Osteoblast (primary cell): Measurements from ENCODE around the gene GADL1.

DNA sequence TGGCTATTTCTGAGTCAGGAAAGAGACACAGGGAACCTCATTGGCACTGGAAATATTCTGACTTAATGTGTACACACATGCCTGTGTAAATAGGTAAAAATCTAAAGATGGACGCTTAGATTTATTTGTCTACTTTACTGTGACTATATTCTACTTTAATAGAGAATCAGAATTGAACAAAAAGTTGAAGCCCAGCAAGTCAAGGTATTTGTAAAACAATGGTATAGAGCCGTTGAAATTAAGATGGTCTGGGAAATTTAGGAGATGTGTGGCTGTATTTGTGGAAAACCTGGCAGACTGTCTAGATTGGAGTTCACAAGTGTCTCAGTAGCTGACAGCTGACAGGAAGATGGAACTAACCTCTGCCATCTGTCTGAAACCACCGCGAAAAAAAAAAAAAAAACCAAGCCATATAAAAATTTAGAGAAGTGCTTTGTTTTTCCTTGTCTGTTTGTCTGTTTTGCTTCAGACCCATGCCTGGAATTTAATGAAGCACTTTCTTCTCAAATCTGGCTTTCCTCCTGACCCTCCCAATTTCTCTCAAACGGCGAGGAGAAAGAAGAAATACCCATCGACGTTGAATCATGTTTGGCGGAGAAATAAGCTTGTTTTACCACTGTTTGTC lies 110.7 kb upstream of the TGFBR2 start:
- CAGE, long polyA plus RNA, result no peak
- RRBS, result no CpG with 5 or more reads among the region's 9 CpGs

DNA sequence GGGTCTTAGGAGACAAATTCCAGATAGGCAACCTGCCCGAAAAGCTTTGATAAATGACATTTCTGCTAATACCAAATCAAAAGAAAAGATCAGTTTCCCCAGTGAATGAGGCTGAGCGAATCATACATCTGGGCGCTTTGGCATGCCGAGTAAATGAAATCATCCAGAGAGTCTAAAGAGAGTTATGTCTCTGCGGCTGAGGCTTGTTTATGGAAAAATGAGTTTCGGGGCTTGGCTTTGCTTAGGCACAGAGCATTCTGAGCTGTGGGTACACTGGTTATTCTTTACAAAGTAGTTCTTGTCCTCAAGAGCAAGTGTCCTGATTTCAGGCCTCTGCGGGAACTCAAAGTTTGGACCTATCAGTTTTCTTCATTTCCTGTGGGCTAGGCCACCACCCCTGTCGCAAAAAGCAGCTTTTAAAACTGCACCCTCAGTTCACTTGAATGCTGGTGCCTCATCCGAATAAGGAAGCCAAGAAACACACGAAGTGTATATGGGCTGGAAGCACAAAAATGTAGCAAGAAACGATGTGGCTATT lies 109.9 kb upstream of the TGFBR2 start:
- CAGE, long polyA plus RNA, result no peak
- RRBS, result no CpG with 5 or more reads among the region's 11 CpGs

DNA sequence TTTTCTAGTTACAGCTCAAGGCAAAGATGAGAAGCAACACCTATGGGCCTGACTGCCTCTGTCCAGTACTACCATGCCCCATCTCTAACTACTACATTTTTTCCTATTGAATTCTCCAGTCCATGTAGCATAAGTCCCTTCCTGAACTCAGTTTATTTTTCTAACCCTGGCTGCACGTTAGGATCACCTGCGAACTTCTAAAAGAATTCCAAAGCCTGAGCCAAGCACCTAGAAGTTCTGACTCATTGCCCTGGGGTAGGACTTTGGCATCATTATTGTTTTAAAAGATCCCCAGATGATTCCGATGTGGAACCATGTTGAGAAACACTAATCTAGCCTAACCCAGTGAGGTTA lies 19.4 kb downstream of the TGFBR2 start:
- CAGE, long polyA plus RNA, result no peak
- RRBS, result no CpG with 5 or more reads among the region's 3 CpGs

- CAGE, long polyA plus RNA, result no peak
- RRBS, result no CpG with 5 or more reads among the region's 1 CpG
These were observed 22.0 kb downstream of the TGFBR2 start for GRCh38 chr3:30628315-30628837.

DNA sequence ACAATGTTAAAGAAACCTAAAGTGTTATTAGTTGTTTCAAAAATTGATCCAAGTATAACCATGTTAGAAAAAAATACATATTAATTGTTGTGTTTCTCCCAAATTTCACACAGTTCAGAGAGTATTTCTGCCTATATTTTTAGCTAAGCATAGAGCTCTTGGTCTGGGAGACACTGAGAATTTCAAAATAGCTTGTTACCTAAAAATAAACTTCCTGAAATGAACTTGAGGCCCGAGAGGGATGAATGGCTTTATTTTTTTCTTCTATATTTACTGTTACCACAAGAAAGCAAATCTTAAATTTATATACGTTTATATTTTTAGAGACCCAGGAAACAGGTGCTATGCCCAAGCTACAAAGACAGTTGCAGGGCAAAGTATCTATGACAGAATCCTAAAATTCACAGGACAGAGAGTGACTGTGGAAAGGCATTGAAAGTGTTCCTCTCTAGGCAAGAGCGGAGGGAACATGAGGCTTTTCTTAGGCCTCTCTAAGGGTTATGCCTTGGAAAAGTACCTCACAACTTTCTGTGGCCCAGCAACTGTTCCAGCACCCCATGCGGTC lies 36.4 kb downstream of the TGFBR2 start:
- CAGE, long polyA plus RNA, result no peak
- RRBS, result no CpG with 5 or more reads among the region's 4 CpGs

DNA sequence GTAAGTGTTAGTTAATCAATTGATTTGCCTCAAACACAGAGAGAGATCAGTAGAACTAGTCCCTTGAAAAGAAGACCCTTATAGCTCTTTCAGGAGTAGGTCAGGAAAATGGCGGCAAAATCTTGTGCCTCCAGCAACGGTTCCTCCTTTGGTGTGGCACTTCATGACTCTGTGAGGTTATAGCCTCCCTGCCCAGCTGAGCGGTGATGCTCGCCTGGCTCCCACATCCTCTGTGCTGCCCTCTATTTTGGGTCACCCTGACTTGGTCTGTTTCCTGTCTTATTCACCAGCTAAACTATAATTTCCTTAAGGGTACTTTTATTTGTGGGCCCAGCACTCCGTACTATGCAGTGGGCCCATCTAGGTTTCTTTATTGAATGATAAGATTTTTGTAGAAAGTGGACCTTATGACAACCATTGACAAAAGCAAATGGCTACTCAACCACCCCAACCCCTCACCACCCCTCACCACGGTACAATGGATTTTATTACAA lies 37.7 kb downstream of the TGFBR2 start:
- CAGE, long polyA plus RNA, result no peak
- RRBS, result no CpG with 5 or more reads among the region's 6 CpGs

- CAGE, long polyA plus RNA, result no peak
- RRBS, result no CpG with 5 or more reads among the region's 11 CpGs
These were observed 85.2 kb downstream of the TGFBR2 start for GRCh38 chr3:30691173-30692426.

DNA sequence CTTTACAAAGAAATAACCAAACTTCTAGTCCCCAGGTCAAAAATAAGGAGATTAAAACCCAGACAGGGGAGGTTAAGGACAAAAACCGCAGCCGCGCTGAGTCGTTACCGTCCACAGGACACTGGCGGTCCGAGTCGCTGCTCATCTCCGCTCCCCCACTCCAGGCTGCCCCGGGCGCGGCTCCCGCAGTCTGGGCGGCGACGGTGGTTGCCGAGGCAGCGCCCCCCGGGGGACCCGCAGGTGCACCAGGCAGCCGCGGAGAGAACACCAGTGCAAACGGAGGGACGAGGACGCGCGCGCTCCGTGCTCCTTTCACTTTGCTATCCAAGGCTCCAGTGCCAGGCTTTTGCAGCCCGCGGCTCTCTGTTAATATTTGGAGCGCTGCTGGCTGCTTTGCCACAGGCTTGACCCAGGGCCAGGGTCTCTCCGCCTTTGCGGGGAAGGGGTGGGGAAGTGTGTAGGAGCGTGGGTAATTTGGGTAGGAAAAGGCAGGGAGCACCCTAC lies at the start of gene GADL1:
Gene GADL1 (minus strand): TSS at position 192 of the 504 bp plus-strand sequence.
- CAGE, long polyA plus RNA, result no peak
- RRBS, result 3% methylated on average over 10 of the region's 35 CpGs

- CAGE, long polyA plus RNA, result no peak
- RRBS, result no CpG with 5 or more reads among the region's 3 CpGs
These were observed 60.1 kb downstream of the STT3B start for GRCh38 chr3:31592806-31593277.

- CAGE, long polyA plus RNA, result no peak
- RRBS, result no CpG with 5 or more reads among the region's 2 CpGs
These were observed 85.3 kb downstream of the STT3B start for GRCh38 chr3:31617754-31618688.

DNA sequence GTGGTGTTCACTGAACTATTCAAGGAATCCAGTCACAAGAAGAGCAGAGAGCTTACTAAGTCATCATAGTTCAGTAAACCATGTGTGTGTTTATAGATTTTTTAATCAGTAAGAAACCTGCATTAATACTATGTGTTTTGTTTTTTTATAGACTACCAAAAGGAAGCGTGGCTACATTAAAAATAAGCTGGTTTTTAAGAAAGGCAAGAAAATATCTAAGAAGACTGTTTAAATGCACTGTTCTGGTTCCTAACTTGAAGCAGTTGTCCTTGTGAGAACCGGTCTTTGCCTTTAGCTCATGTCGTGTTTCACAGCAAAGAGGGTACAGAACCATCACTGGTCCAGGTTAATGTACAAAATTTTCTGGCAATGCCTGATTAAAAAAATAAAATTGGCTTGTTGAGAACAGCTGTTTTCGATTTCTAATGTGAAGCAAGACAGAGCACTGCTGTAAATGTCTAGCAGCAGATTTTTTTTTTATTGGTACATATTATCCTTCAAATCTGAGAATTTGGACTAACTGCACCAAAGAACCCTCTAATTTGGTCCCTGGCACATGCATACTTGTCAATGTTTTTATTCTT lies 103.2 kb downstream of the STT3B start:
- CAGE, long polyA plus RNA, result no peak
- RRBS, result no CpG with 5 or more reads among the region's 4 CpGs

- CAGE, long polyA plus RNA, result no peak
- RRBS, result no CpG with 5 or more reads among the region's 3 CpGs
These were observed 200.5 kb downstream of the STT3B start for GRCh38 chr3:31733246-31733619.

GRCh38 chr3:31856513-31856712 lies 124.6 kb downstream of the OSBPL10 start:
- CAGE, long polyA plus RNA, result no peak
- RRBS, result no CpG with 5 or more reads among the region's 2 CpGs

DNA sequence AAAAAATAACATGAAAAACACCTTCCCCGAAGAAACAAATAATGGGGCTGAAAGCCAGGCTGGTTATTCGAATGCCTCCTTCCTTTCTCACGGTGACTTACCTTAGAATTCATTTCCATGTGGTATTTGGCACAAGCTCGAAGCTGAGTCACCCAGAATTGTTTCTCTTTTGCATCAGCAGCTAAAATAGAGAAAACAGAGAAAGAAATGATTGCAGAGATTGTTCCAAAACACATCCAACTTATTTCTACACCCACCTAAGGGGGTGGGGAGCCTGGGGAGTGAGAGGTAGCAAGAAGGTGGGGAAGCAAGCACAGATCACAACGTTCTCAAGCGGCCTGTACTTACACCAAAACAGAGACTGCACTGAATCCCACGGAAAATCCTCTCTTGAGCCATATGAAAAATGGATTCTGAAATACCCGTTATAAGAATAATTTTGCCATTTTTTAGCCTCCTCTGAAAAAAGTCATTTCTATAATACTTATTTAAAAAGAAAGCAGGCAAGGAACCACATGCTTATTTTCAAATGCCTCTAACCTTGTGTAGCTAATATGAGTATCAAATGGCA lies 104.6 kb downstream of the OSBPL10 start:
- CAGE, long polyA plus RNA, result no peak
- RRBS, result no CpG with 5 or more reads among the region's 8 CpGs

DNA sequence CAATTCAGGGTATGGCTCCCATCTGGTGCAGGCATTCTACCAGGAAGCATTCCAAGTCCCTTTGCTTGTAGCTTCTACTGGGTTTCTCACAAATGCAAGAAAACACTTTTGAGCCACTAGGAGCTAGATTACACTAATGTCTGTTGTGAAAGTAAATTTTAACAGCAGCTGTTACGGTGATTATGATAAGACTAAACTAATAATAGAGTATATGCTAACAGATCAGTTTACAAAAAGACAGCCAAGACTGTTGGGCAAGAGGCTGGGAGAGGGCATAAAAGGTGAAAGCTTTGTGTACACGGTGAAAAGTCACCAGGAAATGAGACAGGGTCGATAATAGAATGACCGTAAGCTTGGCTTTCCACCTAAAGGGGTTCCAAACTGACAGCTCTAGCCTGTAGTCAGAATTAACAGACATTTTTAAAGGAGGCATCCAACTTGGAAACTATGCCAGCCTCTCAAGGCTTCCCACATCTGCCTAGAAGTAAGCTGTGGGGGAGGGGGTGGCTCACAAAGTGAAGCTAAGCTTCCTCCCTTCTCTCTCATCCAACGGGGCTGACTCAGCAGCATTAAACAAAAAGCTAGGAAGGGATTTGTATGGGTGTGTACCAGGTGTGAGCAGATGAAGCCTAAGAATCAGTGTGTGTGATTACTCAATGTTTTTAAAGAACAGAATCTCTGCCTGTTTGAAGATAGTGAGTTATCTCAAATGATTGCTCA lies 61.1 kb upstream of the GPD1L start:
- CAGE, long polyA plus RNA, result no peak
- RRBS, result no CpG with 5 or more reads among the region's 5 CpGs

DNA sequence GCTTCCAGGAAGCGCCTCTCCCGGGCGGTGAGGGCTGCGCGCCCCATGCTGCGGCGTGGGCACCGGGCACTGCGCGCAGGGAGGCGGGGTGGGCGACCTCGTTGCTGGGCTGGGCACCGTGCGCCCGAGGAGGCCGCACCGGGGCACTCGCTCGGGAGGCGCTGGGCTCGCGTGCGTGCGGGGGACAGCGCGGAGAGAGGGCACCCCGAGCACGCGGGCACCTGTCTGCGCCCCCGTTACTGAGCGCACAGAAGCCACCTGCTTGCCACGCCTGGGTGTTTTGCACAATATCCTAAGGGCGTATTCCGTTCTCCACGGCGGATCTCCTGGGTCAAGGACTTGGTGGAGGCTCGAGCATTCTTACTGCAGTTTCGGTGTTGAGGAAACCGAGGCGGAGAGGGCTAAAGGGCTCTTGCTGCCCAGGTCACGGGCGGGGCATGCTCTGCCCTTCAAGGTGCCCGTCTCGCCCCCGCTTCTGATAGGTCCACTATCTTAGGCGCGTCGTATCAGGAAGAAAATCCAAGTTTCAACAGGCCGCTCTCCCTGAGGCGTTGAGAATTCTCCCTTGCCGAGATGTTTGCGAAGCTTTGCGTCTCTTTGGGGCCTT lies 474 bp downstream of the GPD1L start:
- CAGE, long polyA plus RNA, result no peak
- RRBS, result 2% methylated on average over 16 of the region's 55 CpGs

DNA sequence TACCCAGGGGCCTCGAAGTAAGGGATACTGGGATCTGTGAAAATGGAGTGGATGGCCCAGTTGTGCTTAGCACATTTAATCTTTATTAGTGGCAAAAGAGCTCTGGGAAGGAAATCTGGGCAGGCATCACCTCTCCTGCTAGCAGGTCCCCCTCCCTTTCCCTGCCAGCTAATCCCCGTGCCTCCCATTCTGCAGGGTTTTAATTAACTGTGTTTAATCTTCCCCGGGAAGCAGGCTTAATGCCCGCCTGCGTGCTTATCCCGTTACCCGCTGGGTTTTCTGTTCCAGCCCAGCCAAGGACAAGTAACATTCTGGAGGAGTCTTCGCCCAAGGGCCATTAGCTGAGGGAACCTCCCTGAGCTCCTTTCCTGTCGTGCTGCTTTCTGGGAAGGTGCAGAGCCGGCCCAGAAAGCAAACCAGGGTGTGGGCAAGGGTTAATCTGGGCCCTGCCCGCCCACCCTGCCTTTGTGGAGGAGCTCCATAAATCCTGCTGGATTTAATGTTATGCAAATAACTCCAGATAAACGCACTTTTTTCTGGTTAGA lies 25.7 kb downstream of the TRIM71 start:
- CAGE, long polyA plus RNA, result no peak
- RRBS, result no CpG with 5 or more reads among the region's 12 CpGs

- CAGE, long polyA plus RNA, result no peak
- RRBS, result no CpG with 5 or more reads among the region's 15 CpGs
These were observed 1.5 kb downstream of the CRTAP start for GRCh38 chr3:33115017-33116056.

DNA sequence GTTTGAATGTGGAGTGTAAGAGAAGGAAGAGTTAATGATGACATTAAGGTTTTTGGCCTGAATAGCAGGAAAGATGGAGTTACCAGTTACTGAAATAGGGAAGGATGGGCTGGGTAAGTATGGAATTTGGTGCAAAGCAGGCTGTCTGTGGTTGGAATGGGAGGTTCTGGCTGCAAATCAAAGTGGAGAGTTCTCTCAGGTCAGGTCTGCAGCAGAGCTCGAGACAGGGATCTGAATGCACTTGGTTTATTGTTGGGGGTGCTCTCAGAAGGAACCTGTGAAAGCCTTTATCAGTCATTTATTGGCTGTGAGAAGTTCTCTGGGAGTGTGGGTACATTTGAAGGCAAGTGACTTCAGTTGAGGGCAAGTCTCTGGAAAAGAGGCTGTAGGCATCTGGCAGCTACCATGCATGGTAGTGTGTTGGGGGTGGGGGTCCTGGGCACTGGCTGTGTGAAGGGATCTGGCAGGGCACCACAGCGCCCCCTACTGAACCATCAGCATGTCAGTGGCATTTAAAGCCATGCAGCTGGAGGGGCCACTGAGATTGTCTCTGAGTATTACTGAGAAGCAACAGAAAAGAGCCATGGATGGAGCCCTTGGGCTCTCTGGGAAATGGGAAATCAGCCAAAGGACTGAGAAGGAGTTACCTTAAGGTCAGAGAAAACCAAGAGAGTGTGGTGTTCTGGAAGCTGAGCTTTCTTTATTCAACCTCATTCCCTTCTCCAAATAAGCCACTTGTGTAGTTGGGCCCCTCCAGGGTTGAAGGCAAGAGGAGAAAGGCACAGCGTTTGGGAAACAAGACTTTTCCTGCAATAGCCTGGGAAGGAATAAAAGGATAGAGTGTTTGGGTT lies 30.6 kb downstream of the CRTAP start:
- CAGE, long polyA plus RNA, result no peak
- RRBS, result no CpG with 5 or more reads among the region's 3 CpGs

DNA sequence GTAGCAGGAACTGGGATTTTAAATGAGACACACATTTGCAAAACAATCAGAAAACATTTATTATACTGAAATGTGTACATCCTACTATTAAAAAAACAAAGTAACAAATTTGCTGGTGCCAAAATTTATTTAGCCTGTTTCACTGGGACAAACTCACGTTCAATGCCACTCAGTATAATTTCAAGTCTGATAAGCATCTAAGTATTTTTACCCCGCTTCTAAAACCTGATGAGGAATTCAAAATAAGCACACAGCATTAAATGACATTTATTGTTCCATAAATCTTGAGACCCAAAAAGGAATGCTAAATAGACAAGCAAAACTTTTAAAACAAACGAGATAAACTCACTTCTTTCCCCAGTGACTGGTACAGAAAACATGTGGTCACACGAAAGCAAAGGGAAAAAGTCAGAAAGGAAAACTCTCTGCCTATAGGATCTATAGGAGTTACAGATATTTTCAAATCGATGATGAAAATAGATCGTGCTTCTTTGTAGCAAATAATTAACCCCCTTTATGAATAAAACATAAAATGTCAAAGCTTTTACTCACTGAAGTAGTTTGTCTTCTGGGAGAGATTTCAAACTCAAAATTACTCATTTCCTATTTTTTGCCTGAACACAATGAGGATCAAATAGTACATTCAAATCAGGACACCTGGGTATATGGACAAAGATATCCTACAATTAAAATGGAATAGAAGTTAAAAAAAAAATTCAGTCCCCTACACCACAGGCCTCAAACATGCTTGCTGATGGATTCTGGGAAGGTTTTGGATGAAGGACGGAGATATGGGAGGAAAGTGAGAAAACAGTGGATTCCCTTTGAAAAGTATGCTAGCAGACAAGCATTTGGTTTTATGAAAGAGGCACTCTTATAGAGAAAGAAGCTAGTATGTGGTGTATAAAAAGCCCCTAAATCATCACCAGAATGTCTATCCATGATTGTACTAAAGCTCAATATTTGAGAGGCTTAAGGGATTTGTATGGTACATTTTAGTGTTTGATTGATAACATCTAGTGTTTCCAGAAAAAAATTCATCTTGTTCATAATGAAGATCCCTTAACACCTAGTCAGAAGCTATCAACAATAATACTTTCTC lies 51.6 kb downstream of the UBP1 start:
- CAGE, long polyA plus RNA, result no peak
- RRBS, result no CpG with 5 or more reads among the region's 7 CpGs